Melanocyte of skin (primary cell): ENCODE measurements around a stretch of chr2.

- CAGE, long polyA plus RNA, 2 experiments, result no peak in any of the 2 experiments
These were observed 394.2 kb downstream of the GTDC1 start for GRCh38 chr2:143938051-143938474.

DNA sequence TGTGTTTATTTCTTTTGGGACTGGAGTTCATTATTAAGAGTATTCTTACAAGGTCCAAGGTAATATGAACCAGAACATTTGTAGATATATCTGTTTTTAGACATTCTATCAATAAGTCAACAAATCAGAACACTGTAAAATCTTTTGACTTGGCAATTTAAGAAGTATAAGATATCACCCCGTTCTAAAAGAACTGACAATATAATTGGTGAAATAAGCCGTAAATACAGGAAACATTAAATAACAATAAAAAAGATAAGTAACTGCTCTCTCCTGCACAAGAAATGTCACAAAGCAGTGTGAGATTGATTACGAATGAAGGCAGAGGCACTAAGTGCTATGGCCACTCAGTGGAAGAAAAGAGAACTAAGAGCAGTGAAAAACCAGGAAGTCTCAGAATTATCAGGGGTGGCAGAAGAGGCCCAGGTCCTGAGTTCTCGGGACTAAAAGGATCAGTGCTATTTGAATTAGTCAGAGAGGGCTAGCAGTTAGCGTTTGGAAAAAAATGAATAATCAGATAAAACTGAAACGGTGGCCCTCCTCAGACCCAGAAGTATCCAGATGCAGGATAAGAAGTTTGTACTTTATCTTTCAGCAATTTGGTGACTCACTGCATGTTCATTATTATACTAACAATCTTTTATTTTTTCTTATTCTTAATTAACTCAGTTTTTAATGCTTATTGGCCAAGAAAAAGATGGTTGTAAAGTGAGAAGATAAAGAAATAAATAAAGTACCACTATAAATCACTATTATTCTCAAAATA is 179.5 kb downstream of the GTDC1 start:
- CAGE, long polyA plus RNA, 2 experiments, result no peak in any of the 2 experiments

- CAGE, long polyA plus RNA, 2 experiments, result no peak in any of the 2 experiments
These were observed 64.5 kb downstream of the GTDC1 start for GRCh38 chr2:144267804-144268234.

DNA sequence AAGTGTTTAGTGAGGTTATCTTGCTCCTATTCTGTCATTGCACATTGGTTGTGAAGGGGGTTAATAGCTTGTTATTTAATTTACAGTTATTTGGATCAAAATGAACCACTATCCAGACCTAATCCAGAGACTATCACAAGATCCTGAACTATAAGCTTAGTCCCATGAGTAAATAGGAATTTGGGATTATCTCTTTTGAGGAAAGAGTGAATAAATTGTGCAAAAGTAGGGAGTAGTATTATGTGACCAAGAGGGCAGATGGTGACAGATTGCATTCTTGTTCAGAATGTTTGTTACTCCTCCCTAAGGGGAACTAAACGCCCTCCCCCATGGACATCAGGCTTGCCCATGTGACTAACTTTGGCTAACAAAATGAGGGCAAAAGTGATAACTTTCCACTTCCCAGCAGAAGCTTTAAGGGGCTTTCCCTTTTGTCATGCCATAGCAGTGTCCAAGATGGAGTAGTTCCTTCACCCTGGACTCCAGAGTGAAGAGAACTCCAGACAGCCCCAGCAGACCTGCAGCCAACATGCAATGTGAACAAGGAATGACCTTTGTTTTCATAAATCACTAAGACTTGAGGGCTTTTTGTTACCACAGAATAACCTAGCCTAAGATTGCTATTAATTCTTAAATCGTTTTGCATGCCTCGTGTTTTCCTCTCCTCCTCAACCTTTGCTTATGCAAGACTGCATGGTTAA is 24.0 kb upstream of the GTDC1 start:
- CAGE, long polyA plus RNA, 2 experiments, result no peak in any of the 2 experiments

GRCh38 chr2:144424346-144425566 is 92.4 kb upstream of the GTDC1 start:
- CAGE, long polyA plus RNA, 2 experiments, result no peak in any of the 2 experiments

GRCh38 chr2:144429494-144430222 is 90.3 kb downstream of the ZEB2 start:
- CAGE, long polyA plus RNA, 2 experiments, result no peak in any of the 2 experiments

DNA sequence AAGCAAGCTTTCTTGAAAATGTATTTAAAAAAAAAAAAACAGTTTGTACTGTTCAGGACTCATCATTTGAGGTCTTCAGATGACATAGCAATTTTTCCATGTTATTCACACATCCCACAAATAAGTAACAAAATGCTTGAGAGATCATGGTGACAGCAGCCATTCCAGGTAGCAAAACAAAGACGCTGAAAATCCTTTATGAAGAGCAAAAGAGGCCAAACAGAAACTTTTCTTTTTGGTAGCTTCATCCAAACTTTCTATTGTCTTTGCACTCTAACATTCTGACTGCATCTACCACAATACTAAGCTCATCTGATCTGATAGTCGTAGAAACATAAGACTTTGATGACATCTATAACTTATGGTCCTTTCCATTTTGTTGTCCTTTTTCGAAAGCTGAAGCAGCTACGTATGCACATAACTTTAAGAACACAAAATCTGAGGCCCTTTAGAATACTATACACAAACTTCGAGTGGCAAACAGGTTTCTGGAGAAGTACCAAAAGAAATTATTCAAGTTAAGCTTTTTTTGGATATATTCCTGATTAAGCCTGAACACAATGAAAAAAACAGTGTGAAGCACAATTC is 76.0 kb downstream of the ZEB2 start:
- CAGE, long polyA plus RNA, 2 experiments, result no peak in any of the 2 experiments

- CAGE, long polyA plus RNA, 2 experiments, result no peak in any of the 2 experiments
These were observed 75.2 kb downstream of the ZEB2 start for GRCh38 chr2:144444702-144445214.

DNA sequence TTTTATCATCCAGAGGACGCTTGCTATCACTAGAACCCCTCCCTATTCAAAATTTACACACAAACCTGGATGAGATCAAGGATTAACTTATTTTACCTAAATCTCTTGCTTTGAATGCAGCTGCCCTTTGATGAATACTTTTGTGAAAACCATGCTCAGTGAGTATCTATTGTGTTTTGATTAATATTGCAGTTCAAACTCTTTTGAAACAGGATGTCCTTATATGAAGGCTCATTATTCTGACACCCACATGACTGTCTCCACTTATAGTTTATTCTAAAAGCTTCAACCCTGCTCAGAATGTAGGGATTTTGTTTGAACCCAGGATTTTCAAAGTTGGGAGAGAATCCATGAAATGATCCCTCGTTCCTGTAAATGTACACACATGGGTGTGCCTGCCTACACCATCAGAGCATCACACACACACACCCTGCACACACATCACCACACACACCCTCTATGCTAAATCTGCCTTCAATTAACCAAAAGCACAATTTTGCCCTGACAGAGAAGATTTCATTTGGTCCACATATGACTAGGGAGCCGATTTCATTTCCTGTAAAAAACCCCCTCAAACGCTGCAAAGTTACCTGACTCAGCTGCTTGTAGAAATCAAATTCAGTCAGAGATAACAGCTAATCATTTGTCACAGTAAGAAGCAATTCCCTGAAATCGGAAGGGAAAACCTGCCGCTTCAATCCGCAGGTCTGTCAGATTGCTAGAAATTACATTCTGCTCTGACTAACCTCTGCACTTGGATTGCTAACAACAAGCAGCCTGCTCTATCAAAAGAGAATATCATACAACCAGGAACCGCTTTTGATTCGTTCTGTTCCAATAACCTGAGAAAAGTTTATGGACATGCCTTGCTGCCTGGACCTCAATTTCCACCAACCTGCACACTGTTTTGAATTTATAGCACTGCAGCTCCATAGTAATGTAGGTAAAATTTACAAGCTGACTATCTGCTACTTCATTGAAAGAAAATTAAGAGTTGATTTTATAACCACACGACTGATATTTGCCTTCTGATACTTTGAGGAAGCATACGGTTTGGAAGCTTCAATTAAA is 65.1 kb downstream of the ZEB2 start:
- CAGE, long polyA plus RNA, 2 experiments, result no peak in any of the 2 experiments

DNA sequence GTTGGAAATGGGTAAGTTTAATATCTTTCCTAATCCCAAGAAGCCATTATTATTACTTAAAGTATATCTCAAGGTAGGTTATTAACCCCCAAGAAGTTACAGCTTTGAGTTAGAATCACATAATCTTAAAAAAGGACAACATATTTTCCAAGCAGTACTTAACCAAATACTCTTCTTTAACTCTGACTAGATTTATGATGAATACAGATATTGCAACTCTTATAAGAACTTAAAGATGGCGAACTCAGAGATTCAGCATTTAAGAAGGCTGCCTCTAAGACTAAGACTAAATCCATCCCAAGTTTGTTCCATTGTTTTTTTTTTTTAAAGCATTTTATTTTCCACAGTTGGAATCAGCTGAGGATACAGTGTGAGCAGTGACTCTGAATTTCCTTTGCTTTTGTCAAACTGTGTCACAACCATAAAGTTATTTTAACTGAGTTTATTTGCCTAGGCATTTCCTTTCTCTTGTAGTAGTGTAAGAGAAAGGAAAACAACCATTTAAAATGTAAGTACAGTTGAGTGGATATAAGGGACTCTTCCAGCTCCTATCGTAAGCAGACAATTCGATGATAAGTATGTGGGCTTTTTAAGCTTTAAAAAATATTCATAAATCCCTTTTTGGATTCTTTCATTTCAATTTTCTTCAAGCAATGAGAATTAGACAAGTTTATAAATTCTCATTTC is 64.0 kb downstream of the ZEB2 start:
- CAGE, long polyA plus RNA, 2 experiments, result no peak in any of the 2 experiments

- CAGE, long polyA plus RNA, 2 experiments, result no peak in any of the 2 experiments
These were observed 58.8 kb downstream of the ZEB2 start for GRCh38 chr2:144460747-144461988.

- CAGE, long polyA plus RNA, 2 experiments, result no peak in any of the 2 experiments
These were observed 40.5 kb downstream of the ZEB2 start for GRCh38 chr2:144479141-144480088.

DNA sequence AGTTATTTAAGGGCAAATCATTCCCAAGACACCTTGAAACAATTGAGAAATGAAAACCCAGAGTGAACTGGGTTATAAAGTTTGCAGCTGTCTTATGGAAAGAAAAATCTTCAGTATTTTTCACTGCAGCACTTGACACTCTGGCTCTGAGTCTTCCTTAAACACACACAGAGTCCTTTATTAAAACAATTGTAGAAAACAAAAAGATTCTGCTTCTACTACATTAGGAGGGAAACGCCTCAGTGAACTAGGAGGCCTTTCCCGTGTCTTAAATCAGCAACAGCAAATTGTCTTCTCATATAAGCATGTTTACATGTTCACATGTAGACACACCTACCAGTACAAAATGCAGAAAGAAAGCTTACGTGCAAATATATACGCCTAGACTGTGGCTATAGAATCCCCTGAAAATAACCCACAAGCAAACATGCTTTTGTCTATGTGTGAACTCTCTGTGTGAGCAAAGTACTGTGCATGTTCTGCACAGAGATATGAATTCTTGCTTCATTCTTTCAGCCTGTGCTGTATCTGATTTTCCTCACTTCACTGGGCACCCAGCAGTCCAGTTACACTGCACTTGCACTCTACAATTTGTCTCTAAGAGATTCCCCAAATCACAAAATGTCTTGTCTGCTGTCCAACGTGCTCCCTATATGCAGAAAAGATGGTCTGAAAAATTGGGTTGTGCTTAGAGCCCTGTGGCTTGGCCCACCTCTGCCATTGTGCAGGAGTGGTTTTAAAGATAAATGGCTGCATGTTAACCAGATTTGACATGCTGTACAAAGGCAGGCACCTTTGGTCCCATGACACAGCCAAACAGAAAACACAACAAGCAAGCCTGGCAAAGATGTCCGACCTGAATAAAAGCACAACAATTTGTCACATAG is 24.5 kb downstream of the ZEB2 start:
- CAGE, long polyA plus RNA, 2 experiments, result no peak in any of the 2 experiments

DNA sequence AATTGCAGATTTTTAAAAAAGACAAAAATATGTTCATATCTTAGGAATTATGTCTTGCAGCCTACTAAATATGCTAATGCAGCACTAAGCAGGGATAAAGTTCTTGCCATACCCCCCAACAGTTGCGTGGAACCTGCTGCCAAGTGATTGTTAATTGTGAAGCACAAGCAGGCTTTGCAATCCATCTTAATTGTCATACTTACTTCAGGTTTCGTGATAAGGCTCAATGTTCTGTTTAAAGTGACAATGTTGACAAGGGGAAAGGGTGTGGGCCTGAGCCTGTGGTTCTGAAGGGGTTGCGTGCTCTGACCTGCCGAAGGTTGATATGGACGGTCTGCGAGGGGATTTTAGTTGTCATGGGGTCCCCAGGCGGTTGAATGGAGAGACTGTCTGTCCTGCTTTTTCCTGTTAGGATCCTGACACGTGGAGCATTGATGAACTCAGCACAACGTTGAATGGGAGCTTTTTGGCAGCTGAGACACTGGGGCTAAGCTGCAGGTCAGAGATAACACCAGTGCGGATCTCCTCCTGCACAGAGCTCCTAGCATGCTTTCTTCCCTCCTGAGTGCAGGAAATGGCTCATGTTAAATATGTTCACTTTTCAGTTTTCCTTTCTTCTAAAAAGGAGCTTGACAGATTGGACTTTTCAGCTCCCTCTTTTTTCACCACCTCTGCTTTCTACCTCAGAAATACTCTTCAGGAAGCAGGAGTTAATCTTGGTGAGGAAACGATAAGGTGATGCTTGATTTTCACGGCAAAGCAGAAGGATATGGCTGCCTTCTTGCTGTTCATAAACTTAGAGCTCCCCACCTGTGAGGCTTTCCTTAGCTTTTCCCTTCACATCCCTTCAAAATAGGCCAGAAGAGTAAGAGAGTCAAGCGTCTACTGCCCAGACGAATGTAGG is 62.9 kb upstream of the ZEB2 start:
- CAGE, long polyA plus RNA, 2 experiments, result no peak in any of the 2 experiments

DNA sequence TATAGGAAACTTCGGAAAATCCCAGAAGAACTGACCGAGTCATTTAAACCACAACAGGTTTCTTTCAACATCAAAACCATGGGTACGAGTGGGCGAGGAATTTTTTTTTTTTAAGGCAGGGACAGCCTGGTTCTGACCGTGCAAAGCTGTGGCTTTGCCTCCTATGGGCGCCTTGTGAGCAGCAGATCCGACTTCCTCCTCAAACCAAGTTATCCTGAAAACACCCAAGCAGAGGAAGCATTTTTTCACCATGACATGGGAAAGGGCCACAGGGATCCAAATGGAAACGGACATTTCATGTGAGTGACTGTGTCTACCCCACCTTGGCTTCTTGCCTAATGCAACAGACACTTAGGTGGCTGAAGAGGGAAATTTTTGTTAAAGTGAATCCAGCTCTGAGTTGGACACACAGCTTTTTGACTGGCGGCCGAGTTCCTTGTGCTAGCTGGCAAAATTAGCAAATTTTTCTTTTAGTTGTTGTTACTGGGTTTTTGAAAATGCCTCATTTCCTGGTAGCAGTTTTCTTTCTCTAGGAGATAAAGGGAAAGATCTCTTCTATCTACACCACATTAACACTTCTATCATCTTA is 487.4 kb upstream of the ZEB2 start:
- CAGE, long polyA plus RNA, 2 experiments, result no peak in any of the 2 experiments

DNA sequence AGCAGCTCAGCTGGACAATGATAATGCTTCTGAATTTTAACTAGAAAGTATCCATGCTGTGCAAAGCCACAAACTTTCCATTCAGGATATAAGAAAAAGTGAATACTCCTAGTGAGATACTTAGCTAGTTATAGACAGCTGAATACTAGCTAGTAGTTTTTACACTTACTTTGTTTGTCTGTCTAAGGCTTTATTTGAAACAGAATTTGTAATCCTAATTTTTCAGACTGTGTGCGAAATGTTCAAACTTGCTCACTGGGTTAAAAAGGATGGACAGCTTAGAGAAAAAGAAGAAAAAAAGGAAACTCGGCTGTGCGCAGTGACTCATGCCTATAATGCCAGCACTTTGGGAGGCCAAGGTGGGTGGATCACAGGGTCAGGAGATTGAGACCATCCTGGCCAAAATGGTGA is 987.1 kb upstream of the ACVR2A start:
- CAGE, long polyA plus RNA, 2 experiments, result no peak in any of the 2 experiments

DNA sequence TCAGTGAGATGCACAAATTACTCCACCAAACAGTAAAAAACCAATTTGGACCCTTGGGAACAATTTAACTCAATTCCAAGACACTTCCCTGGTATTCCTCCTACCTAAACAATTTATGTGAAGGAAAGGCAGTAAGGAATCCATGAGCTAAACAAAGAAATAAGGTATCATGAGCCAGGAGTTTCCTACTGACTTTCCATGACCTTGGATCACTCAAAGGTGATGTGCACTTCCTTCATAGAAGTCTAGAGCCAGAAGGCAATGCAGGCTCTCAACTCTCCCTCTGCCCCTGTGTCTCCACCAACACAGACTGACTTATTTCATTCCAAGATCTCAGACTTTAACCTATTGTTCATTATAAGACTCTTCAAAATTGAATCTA is 230.6 kb upstream of the ACVR2A start:
- CAGE, long polyA plus RNA, 2 experiments, result no peak in any of the 2 experiments

- CAGE, long polyA plus RNA, 2 experiments, result no peak in any of the 2 experiments
These were observed 181.2 kb upstream of the ACVR2A start for GRCh38 chr2:147663160-147664502.

DNA sequence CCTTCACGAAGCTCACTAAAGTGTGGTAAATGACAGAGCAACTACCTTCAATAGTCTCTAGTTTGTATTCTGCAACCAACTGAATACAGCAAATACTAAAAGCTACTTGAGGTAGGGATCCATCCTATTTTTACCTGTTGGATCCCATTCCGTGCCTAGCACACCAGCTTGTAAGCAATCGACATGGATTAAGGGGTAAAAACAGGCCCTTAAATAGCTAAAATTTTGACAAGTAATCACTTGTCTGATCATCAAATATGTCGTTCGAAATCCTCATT is 1.5 kb upstream of the ACVR2A start:
- CAGE, long polyA plus RNA, 2 experiments, result no peak in any of the 2 experiments

DNA sequence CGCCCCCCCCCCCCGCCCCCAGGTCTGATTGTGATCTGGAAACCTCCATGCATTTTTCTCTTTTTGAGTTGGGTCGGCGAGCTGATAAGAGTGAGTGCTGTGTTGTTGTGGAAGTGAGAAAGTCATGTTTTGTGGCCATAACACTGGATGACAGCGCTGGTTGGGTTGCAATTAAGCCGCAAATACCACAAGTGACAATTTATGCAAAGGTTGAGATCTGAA is 429 bp downstream of the ACVR2A start:
- CAGE, long polyA plus RNA, 2 experiments, result no peak in any of the 2 experiments